Glomerular endothelial cell (primary cell): ENCODE data around the gene TRIM24.

GRCh38 chr7:138187142-138187461 lies 110.8 kb downstream of the AKR1D1 start:
- RAMPAGE, long total RNA, result no peak

DNA sequence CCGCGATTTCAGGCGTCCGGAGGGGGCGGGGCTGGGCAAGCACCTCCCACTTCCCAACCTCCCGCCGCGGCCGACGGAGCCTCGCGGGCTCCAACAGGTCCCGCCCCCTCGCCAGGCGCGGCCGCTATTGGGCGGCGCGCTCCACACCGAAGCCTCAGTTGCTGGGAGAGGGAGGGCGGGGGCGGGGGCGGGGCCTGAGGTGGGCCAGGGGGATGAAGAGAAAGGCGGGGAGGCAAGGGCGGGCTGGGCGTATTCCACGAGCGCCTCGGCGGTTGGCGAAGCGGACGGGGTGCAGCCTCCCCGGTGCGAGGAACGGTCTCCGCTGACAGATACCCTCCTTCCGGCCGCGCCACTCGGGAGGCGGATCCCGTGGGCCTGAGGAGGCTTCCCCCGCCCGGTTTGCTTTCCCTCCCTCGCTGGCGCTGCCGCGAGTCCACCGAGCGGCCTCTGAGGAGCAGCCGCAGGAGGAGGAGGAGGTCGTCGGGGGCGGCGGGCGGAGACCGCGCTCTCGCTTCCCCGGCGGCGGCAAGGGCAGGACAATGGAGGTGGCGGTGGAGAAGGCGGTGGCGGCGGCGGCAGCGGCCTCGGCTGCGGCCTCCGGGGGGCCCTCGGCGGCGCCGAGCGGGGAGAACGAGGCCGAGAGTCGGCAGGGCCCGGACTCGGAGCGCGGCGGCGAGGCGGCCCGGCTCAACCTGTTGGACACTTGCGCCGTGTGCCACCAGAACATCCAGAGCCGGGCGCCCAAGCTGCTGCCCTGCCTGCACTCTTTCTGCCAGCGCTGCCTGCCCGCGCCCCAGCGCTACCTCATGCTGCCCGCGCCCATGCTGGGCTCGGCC lies at the start of gene TRIM24:
Gene TRIM24 (plus strand): TSS at position 250 of the 836 bp plus-strand sequence.
- RAMPAGE, long total RNA, result no peak

DNA sequence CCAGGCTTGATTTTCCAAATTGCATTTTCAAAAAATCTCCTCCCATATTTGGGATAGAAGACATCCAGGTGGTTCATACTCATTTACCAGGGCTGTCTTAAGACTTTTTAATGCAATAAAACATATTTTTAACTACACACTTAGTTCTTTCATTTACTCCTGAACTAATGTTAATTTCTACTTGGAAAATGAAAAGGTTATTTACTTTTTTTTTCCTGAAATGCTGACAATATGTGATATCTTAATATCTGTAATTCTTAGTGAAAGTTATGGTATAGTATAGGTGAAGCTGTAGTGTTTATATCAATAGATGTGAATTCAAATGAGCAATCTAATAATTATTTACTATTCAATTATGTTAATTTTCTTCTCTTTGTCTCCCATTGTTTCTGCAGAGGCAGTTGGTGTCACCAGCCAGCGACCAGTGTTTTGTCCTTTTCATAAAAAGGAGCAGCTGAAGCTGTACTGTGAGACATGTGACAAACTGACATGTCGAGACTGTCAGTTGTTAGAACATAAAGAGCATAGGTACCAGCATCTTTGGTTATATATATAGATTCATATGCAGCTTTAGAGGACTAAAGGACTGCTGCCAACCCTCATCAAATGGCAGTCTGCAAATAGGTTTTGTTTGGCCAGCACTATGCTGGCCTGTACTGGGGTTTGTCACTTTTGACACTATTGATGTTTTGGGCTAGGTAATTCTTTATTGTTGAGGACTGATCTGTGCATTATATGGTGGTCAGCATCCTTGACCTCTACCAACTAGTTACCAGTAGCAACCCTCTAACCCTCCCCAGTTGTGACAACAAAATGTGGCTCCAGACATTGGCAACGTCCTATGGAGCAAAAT lies 59.0 kb downstream of the TRIM24 start:
- RAMPAGE, long total RNA, result no peak

DNA sequence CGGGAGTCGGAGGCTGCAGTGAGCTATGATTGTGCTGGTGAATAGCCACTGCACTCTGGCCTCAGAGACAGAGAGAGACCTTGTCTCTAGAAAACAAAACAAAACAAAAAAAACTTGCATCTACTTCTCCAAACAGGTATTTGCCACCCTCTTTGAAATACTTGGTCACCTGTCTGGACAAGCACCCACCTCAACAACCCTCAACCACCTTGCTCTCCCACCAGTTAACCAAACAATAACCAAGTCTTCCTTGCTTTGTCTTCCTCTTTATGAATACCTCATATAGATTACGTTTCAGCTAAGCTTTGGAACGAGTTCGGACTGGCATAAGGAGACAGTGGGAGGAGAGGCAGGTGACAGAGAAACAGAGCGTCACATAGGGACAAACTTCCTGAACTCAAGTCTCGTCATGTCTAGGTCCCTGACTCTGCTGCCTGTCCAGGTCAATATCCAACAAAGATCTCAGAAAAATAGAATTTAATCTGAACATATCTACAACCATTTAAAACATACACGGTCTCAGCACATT lies 26.1 kb upstream of the SVOPL start:
- RAMPAGE, long total RNA, result no peak

DNA sequence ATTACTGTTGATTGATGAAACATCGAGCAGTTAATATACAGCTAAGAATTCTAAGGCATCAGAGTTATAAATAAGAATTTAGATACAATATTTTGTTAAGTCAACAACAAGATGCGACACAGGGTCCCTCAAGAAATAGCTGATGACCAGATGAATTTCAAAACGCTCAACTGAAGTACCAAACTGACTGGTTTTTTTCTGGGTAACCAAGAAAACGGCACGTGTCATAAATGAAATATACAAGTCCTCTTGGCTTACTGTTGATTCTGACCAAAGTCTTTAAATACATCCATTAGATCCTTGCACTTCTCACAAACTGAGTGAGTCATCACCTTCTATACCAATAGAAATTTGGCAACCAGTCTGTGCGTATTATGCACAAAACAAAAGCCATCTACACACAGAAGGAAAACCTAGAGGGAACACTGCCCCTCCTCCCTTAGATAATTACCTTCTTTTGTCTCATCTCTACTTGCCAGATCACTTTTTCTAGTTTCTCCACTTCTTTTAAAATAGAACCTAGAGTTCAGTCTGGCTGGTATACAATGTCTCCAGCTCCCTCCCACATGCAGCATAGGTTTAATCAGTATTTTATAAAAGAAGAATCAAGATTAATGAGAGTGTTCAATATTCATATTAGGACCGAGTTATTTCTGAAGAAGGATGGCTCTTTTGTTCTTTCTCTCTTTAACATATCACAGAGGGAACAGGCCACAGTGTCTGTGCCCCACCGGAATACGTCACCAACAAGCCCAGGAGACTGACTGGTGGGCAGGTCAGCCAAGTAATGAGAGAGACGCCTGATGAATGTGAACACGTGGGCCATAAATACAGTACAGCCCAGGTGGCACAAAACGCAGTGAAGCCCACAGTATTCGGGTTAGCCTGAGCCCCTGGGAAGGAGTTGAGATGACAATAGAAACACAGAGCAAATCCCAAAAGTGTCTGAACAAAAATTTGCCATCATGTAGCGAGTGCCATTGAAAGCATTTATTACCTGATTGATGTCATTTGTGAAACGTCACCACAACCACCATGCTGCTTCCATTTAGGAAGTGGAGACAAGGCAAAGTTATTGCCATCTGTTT lies 91.4 kb downstream of the KIAA1549 start:
- RAMPAGE, long total RNA, result no peak

GRCh38 chr7:138979438-138980435 lies 1.5 kb downstream of the KIAA1549 start:
- RAMPAGE, long total RNA, result no peak

DNA sequence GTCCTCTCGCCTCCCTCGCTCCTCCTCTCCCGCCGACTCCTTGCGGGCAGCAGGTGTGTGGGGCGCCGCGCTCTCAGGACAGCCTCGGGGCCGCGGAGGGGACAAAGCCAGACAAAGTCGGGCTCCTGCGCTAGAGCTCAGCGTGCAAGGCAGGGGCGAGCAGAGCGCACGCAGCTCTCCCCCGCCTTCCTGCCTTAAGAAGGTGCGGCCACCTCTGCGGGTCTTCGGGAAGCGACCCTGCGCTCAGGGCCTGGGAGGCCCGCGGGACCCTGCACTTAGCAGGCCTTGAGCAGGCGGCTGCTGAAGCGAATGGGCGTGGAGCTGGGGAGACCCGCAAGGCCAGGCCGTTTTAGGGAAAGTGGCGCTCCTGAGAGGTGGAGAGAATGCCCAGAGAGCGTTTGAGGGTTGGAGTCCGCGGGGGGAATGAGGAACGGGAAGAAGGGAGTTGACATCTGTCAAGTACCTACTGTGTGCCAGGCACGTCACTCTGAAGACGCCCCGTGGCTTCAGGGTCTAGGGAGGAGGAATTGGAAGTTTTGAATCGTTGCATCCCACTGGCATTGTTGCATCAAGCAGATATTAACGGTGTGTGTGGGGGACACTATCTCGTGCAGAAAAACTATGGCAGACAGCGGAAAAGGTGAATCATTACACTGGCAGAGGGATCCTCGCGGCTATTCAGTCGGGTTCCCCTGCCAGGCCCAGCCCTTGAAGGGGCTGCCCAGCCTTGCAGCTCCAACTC lies 776 bp upstream of the KIAA1549 start:
- RAMPAGE, long total RNA, result no peak

DNA sequence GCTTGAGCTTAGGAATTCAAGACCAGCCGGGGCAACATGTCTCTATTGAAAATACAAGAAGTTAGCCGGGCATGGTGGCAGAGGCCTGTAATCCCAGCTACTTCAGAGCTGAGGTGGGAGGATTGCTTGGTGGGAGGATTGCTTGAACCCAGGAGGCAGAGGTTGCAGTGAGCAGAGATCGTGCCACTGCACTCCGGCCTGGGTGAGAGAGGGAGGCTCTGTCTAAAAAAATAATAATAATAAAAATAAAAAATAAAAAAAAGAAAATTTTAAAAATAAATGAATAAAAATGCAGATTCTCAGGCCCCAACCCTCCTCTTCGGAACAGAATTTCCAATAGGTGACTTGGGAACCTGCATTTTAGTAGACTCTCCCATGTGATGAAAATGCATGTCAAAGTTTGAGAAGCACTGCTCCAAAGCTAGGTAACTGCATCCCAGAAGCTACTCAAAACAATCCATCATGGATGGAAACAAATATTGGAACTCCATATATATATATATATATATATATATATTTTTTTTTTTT lies 12.5 kb downstream of the ZC3HAV1 start:
- RAMPAGE, long total RNA, result no peak

GRCh38 chr7:139107887-139108477 lies 1.5 kb downstream of the ZC3HAV1 start:
- RAMPAGE, long total RNA, result no peak

DNA sequence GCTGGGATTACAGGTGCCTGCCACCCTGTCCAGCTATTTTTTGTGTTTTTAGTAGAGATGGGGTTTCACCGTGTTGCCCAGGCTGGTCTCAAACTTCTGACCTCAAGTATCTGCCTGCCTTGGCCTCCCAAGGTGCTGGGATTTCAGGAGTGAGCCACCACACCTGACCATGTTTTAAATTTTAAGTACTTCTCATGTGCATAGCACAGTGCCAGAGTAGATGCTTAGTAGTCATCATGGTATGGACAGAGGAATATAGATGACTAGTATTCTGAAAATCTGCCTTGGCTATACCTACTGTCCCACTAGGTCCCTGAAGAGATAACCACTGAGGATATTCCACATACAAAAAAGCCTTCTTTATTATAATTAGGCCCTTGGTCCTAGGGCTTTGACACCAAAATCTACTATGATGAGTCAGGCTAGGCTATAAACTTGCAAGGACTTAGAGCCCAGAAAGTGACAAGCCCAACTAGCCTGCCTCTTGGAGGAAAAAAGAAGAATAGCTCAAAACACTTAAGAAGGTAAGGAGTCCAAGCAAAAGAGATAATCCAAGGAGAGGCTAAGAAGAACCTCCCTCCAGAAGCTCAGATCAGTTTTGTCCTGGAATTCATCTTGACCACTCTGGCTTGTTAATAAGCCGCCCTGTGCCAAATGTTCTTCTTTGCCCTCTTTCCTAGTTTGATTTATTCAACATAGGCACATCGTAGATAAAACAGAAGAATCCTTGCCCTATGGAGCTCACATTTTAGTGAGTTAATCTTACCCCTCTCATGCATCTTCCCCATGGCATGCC lies 34.1 kb downstream of the LUC7L2 start:
- RAMPAGE, long total RNA, result no peak

GRCh38 chr7:139402018-139402312 lies 42.3 kb downstream of the LUC7L2 start:
- RAMPAGE, long total RNA, result no peak

DNA sequence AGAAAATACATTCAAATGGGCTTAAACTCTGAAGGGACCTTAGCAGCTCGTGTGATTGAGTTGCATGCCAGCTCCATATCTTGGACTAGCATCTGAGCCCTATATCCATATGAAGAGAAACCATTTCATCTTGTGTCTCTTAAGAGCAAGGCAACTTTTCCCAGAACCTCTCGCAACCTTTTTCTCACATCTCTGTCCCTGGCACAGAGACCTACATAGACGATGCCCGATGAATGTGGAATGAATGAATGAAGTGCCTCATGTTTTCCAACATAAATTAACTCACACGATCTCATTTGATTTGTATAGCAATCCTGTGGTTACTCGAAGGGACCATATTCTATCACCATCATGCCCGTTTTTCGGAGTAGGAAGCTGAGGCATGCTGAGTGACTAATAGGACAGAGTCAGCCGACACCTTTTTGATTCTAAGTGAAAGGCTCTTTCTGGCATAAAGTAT lies 55.9 kb downstream of the KLRG2 start:
- RAMPAGE, long total RNA, result no peak

DNA sequence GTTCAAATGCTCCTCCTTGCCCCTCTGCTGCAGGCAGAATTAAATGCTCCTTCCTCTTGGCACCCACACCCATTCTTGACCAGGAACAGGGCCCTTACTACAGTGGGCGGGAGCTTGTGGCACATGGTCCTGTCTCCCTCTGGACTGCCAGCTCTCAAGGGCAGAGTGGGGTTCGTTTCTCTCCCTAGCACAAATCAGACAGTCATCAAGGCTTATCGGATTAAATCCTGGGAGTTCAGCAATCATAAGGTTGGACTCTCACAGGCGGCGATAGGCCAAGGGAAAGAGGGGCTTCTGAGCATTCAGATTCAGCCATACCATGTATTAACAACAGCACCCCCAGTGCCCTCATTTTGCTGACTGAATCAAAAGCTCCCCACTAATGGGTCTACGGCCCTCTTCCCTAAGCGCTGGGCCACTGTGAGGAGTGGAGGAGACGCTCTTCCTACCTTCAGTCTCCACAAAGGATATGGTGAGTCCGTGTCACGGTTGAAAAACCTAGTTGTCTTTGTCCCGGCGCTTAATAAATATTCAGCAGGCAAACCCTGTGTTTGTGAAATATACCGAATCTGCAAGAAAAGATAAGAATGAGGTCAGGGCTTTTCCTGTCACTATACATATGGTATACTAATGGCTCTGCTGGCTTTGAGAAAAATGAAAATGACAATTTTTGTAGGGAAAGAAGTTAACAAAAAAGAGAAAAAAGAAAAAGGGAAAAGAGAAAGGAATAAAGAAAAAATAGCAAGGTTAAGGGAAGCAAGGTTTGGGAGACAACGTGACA lies 107.4 kb downstream of the CLEC2L start:
- RAMPAGE, long total RNA, result no peak

DNA sequence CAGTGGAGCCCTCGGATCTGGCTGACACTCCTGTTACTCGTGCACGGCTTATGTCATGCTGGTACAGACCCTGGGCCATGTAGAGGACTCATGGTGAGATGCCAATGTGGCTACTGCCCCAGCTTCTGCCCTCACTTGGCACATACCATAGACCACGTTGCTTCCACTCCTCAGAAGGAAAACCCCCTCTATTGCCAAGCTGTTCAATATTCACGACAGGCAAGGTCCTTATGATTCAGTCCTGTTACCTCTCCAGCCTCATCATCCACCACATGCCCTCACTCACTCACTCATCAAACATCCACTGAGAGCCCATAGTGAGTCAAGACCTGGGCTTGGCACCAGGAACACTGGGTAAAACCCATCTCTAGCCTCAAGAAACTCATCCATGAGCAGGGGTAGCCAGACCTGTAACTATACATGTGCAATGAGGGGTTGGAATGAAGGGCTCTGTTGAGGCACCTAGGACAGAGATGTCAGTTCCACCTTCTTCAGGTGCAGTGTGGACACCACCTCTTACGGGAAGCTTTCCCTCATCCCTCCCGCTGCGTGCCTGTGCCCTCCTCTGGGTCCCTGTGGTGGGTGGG lies 95.7 kb downstream of the HIPK2 start:
- RAMPAGE, long total RNA, result no peak

DNA sequence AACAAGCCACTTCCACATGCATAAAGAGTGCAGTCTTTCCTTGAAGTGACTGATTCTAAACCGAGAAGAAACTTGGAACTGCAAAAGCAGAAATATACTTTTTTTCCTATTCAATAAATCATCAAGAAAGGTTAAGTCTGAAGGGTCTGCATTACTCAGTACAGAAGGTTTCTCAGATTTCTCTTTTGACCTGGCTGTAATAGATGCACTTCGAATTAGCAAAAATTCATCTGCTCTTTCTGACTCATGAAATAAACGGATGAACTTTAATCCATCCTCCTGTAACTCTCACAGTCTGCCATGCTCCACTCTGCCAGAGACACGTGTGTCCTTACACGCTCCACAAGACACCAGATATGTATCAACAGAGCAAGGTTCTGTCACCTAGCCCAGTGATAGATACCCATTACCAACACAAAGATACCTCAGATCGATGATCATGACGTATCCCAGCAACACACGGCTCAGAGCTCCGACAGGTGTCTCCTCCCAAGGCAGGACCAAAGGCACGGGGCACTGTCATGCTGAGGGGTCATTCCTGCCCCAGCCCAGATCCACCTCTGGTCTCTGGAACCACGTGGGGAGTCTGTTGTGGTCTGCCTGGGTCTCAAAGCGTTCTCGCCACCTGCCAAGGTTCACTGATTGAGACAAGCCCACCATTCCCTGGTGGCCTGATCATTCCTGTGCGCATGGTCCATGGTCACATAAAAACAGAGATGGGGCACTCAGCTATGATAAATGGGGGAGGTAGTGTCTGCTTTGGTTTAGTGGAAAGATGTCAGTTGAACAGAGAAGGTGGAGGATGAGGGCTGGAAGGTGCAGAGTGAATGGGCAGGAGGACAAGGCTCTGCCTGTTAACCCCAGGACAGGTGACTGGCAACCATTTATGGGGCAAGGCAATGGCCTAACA lies 83.6 kb downstream of the HIPK2 start:
- RAMPAGE, long total RNA, result no peak

DNA sequence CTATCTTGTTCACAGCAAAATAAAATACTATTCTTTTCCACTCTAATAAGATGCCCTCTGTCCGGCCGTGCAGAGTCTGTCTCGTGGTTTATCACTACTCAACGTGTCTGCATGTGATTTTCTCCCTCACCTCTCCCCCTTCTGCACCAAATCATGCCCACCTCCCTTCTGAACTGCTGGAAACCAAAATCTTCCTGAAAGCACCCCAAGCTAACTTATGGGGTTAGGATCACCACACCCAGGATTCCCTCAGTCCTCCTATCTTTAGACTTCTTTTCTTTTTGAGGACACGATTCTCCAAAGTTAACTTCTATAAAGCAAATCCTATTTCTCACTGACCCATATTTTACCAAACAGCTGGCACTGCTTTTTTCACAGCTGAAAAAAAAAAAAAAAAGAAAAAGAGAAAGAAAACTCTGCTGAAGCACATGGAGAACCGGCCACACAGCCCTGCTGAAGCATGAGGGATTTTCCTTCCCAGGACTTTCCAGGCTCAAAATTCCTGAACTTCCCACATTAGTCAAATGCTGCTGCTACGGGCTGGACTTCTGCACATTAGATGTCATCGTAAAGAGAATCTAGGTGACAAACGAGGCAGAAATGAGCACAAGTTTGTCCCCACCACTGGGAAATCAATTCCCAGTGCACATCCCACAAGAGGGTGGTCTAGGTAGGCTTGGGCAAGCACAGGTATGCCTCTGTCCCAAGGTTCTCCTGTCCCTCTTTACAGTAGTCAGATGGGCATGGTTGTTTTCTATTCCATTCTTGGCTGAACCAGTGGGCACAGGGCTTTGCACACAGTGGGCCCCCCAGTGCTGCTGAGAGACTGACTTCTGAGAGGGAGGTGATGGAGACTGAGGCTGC lies 25.2 kb downstream of the HIPK2 start:
- RAMPAGE, long total RNA, result no peak

GRCh38 chr7:139842304-139843195 lies 13.5 kb downstream of the TBXAS1 start:
- RAMPAGE, long total RNA, result no peak

DNA sequence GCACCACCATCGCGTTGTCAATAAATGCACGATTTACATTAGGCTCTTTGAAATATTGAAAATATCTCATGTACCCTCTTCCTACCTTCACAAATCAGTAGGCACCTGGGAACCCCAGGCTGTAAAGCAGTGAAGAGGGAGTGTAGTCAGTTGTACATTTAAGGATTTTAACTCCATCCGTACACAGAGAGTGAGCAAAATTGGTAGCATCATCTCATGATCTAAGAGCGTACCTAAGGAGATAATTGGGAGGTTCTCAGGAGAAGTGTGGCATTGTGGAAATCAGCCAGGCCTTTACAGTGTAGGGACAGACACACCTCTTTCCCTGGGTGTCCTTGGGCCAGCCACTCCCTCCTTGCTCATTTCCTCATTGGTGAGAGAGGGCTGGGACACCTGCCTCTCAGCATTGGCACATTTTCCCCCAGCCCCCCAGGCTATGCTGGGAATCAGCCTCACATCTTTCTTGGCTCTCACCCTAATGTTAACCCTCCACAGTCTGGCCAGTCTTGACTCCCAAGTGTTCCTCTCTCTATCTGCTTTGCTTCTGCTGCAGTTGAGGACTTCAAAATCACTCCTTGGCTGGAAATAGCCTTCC lies 15.6 kb downstream of the TBXAS1 start:
- RAMPAGE, long total RNA, result no peak

GRCh38 chr7:139855405-139855897 lies 26.4 kb downstream of the TBXAS1 start:
- RAMPAGE, long total RNA, result no peak

DNA sequence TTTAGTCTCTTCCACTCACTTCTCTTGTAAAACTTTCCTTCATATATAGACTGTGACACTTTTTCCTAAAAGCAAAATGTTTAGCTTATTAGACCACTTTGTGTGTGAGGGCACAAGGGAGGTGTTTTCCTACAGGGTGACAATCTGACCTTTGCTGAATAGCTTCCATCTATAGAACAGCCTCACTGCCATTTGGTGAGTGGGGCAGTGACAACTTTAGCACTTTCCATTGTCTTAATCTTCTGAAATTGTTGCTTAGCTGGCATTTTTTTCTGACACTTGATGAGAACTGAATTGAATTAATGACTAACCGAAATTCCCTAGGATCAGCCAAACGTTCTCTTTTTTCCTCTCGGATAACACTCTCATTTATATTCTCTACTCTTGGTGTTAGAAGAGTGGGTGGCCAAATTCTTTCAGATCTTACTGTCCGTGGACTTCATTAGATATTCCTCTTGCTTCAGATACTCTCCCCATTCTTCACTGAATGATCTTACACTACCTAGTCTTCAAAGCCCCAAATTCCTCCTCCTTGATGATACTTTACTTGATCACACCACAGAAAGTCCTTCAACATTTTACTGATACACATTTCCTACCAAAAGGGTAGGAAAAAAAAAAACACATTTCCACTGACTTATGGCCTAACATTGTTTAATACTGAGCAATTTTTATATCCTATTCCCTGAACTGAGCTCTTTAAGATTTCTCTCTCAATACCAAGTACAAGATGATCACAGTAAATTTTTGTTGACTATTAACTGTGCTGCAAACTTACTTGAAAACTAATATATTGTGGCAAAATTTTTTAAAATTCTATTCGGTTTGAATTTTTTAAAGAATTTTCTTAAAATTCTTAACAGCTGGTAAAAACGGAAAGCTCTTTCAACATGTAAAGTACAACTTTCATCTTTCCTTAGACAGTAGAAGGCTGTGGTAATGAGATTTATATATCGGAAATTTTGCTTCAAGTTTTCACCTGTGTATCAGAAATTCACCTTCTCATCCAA lies 29.9 kb downstream of the KDM7A start:
- RAMPAGE, long total RNA, result no peak